ENCODE data around the gene POFUT2.

GRCh38 chr21:45004398-45004951, 64.6 kb downstream of the SLX9 start:
- PRO-cap: no peak

- PRO-cap: no peak
These were observed 59.8 kb upstream of the ADARB1 start for GRCh38 chr21:45014354-45015222.

DNA sequence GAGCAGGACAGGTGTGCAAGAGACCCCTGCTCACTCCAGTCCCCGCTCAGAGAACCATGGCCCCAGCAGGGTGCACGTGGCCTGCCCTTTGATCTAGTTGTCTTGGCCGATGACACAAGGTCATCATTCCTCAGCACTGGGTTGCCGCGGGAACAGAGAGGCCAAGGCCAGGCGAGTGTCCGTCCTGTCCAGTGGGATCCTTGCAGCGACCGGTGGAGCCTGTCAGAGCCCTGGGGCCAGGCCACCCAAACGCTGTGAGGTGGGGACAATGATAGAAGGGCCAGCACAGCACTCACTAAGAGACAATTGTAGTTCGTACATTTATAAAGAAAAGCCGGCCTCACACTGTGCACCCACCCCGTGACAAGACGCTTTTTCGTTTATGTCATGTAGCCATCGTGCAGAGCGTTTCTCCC, 52.7 kb upstream of the ADARB1 start:
- PRO-cap: no peak

DNA sequence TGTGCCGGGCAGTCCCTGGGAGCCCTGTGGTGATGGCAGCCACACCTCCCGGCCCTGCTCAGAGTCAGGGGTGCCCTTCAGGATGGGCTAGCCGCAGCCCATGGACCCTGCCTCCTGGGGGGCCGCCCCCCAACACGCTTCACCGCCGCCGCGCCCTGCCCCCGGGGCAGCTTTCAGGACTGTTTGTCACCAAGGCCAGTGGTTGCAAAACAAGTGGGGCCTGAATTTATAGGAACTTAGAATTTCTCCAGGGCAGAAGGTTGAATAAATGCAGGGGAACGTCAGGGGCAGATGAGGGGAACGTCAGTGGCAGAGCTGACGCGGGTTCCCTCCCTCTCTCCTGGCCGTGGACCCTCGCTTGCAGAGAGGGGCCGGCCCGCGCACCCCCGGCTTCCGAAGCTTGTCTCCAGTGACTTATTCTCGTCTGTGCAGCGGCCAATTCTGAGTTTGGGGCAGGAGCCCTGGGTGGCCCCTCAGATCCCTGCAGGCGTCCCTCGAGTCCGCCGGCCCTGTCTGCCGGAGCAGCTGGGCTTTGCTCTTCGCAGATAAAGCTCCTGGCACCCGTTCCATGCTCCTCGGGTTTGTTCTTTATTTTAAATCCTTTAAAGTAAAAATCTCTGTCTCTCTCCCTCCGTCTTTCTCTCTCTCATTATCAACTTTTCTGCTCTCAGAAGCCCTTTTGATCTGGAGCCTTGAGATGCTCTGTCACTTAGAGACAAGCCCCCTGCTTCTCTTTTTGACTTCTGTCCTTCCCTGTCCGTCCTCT, 41.1 kb upstream of the ADARB1 start:
- PRO-cap: no peak

- PRO-cap: no peak
These were observed 9.9 kb upstream of the ADARB1 start for GRCh38 chr21:45064455-45064902.

- PRO-cap: no peak
These were observed 12.8 kb downstream of the ADARB1 start for GRCh38 chr21:45086895-45087921.

GRCh38 chr21:45152115-45152762, 77.9 kb downstream of the ADARB1 start:
- PRO-cap: no peak

- PRO-cap: no peak
These were observed 21.7 kb downstream of the POFUT2 start for GRCh38 chr21:45265785-45266511.

GRCh38 chr21:45266512-45267036, 21.1 kb downstream of the POFUT2 start:
- PRO-cap: no peak

GRCh38 chr21:45267037-45267326, 20.7 kb downstream of the POFUT2 start:
- PRO-cap: no peak

GRCh38 chr21:45287592-45288219, at the start of gene POFUT2:
Gene POFUT2, minus strand, starts transcription at chr21:45287895.
- PRO-cap: bidirectional peak, plus-strand start at chr21:45288082, minus-strand start at chr21:45287893

DNA sequence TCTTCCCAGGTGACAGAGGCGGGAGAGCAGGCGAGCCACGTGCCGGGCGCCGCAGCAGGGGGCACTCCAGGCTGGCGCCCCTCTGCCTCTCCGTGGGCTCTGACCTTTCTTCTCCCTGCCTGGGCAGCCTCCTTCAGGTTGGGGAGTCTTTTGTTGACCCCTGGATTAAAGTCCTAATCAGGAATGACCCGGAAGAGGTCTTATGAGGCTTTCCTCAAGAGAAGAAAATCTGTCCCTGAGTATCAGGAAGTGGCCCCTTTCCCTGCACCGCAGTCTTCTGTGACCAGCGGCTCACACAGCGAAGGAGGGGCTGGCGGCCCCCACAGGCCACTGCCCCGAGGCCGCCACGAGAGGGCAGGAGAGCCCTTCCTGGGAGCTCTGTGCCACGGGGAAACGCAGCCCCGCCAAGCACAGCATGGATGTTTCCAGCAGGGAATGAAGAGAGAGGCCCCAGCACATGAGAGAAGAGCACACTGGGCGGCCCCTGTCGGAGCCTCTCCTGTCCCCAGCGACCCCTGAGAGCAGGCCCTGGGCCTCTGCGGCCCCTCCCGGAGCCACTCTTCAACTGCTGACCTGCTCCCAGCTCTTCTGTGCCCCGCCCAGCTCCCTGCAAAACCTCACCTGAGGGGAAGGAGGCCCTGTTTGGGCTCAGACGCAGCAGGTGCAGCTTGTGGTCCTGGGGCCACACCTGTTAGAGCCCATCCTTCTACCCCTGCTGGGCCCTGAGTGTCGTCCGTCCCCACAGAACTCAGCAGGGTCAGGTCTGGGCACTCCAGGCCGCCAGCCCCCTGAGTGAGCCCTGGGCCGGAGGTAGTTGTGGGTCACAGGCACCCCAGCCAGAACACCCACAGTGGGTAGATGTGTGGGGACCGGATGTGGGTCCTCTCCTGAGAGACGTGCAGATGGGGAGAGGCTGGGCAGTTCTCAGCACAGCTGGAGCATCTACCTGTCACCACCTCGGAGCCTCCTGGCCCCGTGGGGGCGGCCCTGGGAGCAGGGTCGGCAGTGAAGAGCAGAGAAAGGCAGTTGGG, 4.9 kb upstream of the POFUT2 start:
- PRO-cap: no peak

DNA sequence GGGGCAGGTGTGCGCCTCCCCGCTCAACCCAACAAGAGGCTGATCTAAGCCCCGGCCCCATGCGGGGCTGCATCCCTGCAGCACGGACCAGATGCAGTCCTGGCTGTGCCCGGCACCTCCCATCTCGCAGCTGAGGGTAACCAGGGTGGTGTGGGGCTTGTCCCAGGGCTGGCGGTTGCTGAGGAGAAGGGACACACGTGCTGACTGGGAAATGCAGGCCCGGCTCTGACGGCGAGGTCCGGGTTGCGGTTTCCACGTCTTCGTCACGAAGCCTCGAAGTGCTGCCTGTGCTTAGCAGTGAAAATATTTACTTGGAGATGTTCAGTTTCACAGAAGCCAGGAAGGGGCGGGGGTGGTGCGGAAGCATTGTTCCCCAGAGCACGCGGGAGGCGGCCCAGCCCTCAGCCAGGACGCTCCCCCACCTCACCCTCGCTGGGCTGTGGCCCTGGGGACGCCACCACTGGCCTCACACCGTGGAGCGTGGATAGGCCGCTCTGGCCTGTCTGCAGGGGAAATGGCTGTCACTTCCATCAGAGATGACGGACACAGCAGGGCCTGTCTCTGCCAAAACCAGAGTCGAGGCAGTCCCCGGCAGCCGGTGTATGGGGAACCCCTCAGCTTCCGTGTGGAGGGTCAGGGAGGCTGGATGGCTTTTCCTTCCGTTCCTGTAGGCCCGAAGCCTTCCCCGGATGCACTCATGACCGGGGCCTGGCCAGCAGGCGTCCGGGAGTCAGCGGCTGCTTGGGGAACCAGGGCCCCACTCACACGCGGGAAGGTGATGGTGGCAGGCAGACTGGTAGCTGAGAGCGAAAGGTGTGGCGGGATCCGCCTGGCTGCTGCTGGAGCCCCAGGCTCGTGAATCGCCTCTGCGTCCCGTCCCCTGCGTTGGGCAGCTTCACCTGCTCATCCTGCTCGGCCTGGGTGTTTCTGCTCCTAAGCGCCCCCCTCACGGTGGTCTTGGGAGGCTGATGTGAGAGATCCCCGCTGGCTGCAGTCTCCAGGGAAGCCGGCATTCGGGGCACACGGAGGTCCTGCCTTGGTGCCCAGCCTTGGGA, 14.6 kb upstream of the POFUT2 start:
- PRO-cap: bidirectional peak, plus-strand start at position 460 of the sequence, minus-strand start at position 132 of the sequence

GRCh38 chr21:45306573-45307705, 19.2 kb upstream of the POFUT2 start:
- PRO-cap: bidirectional peak, plus-strand start at chr21:45307366, minus-strand start at chr21:45307068

DNA sequence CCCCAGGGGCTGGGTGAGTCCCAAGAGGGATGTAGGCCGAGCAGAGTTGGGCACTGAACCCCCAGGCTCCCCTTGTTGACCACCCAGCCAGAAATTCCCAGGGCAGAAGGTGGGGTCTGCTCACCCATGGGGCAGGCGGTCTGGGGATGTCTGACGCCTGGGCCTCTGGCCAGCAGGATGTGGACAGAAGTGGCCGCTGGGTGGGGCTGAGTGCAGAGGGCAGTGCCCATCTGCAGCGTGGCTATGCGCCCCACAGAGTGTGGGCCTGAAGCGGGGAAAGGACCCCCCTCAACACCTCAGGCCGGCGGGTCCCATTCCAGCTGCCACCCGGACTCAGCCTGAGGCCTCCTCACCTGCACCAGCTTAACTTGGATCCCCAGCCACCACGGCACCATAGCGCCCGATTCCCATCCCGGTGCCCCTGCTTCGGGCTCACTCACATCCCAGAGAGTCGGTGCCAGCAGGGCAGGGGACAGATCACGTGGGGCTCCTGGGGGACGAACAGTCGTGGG, 37.0 kb upstream of the POFUT2 start:
- PRO-cap: no peak

DNA sequence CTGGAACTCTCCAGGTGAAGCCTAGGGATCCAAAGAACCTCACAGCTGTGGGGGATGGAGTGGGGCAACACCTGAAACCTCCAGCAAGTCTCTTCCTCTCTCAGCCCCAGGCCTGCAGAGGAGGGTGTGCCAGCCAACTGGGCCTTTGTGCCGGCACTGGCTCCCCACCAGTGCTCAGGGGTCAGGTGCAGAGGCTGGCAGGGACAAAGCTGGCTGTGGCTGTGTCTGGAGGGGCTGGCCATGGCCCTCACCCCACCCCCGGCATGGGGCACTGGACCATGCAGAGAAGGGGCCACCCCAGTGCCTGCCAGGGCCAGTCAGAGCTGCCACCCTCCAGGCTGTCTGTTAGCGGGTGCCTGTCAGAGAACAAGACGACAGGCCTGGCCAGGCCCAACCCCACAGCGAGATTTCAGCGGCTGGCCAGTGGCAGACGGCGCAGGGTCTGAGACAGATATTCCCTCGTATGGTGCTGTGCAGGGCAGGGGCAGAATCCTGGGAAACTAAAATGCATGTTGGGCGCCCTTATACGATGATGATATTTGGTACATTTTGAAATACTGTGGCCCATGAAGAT, 3.9 kb downstream of the COL18A1 start:
- PRO-cap: no peak

- PRO-cap: unidirectional peak, plus-strand start at chr21:45439282
These were observed 34.1 kb downstream of the COL18A1 start for GRCh38 chr21:45438803-45439821.

DNA sequence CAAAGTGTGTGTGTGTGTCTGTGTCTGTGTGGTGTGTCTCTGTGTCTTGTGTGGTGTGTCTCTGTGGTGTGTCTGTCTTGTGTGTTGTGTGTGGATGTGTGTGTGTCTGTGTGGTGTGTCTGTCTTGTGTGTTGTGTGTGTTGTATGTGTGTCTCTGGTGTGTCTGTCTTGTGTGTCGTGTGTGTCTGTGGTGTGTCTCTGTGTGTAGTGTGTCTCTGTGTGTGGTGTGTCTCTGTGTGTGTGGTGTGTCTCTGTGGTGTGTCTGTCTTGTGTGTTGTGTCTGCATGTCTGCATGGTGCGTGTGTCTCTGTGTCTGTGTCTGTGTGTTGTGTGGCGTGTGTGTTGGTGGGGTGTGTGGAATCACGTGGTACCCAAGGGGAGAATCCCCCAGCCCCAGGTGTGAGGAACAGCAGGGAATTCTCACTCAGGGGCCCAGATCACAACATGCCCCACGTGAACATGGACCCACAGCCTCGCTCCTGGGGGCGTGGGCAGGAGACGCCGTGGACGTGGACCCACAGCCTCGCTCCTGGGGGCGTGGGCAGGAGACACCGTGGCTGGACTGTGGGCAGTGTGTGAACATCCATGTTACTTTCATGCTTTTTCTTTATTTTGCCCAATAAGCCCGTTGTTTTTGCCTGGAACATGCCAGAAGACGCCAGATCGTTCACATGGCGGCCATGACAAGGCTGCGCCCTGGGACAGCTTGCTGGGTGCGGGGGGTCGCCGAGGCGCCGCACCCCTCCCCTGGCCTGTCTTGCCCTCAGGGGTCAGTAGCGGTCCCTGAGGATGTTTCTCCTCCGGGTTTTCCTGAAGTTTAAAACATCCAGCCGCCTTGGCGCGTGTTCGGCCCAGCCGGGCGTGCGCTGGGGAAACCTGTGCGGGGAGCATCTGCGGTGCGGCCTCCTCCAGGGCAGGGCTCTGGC, 67.7 kb downstream of the SLC19A1 start:
- PRO-cap: no peak

GRCh38 chr21:45492461-45493628, 49.4 kb downstream of the SLC19A1 start:
- PRO-cap: no peak

- PRO-cap: no peak
These were observed 36.5 kb downstream of the SLC19A1 start for GRCh38 chr21:45505744-45506087.

All from cardiac septum (tissue), 1 donor.